Metastatic Breast Carcinoma in the Brain (tissue), 10 donors: ENCODE data around the genes WDR27 and C6orf120.

DNA sequence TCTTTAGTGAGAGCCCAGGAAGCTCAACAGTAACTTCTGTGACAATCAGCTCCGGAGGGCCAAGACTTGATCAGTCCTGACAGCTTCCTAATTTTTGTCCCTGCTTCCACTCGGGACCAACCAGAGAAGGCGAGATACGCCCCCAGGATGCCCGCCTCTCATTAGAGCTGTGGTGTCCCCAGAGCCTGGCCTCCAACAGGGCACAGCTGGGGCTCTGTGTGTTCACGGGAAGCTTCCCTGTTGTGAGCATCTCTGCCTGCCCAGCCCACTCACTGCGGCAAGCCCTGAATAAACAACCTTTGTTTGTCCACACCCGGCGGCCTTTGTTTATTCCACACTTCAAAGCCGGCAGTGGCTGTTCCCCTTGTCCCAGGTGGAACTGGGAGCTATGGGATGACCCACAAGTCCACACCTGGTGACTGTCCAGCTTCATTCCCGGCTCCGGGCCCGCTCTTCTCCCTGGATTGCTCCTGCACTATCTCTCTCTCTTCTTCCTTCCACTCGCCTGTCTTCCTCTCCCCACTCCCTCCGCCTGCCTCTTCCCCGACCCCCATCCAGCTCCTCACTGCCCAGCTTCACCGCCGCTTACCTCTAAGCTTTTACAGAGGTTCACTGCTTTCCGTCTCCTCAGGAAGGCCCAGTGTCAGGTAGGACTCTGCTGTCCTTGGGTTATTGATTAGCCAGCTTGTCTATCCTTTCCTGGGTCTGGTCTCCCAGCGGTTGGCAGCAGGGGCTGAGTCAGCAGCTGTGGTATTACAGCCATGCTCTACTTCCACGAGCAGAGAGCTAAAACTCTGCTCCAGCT lies 17.9 kb downstream of the DACT2 start:
- PRO-cap, 10 experiments = no peak in any of the 10 experiments

GRCh38 chr6:168384386-168385065 lies 56.5 kb upstream of the SMOC2 start:
- PRO-cap, 10 experiments = no peak in any of the 10 experiments

DNA sequence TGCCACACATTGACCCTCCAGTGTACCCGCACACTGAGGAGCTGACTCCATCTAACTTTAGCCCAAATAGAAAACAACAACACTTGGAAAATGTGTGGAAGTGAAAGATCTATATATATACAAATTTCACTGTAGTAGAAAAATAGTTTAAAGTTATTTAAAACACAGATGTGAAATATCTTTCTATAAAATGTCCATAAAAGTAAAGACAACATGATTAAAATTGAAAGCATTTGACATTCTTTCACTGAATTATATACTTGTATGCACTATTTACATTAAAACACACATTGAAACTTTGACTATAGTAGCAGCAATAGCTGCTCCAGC lies 71.8 kb downstream of the SMOC2 start:
- PRO-cap, 10 experiments = peak in 4 of 10 experiments; most common minus-strand start position 144 of the sequence (in 4)

- PRO-cap, 10 experiments = no peak in any of the 10 experiments
Measured at GRCh38 chr6:168526207-168526667, 85.3 kb downstream of the SMOC2 start.

GRCh38 chr6:168541238-168541558 lies 100.2 kb downstream of the SMOC2 start:
- PRO-cap, 10 experiments = no peak in any of the 10 experiments

GRCh38 chr6:168851821-168852275 lies 401.8 kb downstream of the THBS2 start:
- PRO-cap, 10 experiments = no peak in any of the 10 experiments

DNA sequence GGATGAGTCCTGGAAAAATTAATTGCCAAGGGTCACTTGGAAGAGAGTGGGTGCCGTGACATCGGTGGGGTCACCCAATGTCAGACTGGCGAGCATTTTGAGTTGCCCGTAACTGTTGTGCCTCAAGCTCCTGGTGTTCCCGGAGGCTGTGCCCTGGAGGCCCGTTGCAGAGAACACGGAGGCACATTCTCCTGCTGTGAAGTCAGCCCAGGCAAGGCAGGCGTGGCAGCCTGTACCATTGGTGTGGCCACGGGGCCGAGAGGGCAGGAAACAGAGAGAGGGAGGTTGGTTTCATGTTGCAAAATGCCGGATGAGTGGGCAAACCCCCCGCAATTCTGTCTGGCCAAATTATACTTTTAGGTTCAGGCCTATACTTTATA lies 81.2 kb downstream of the THBS2 start:
- PRO-cap, 10 experiments = no peak in any of the 10 experiments

- PRO-cap, 10 experiments = no peak in any of the 10 experiments
Measured at GRCh38 chr6:169224944-169225725, 28.5 kb downstream of the THBS2 start.

- PRO-cap, 10 experiments = no peak in any of the 10 experiments
Measured at GRCh38 chr6:169234763-169235268, 18.8 kb downstream of the THBS2 start.

DNA sequence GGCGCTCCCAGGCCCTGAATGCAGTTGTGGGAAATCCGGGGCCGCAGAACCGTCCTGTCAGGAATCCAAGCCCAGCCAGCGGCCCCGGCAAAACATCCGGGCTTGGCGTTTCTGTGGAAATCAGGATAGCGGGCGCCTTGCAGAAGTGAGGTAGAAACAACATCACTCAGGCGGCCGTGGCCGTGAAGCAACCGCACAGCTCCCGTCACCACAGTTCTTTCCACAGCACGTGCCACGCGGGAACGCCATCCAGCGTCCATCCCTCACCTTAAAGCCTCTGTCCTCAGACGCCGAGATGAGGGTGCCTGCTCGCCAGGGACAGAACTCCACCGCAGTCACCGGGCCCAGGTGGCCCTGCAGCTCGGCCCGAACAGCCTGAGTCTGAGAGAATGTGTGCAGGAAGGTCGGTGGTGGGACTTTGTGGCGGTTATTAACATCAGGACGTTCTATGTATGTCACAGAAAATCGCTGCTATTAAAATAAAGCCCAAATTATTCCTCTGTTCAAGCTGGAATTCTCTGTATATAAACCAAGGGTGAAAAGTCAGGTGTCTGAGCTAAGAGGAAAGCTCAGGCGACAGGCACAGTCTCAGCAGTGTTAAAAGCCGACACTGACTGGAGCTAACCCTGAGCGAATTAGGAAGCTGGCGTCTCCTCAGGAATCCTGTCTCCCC lies 34.0 kb downstream of the WDR27 start:
- PRO-cap, 10 experiments = no peak in any of the 10 experiments

- PRO-cap, 10 experiments = peak in 10 of 10 experiments; most common minus-strand start chr6:169702064 (in 5)
Measured at GRCh38 chr6:169701856-169702093, at the start of gene WDR27. WDR27 (minus strand) TSS chr6:169702029.

DNA sequence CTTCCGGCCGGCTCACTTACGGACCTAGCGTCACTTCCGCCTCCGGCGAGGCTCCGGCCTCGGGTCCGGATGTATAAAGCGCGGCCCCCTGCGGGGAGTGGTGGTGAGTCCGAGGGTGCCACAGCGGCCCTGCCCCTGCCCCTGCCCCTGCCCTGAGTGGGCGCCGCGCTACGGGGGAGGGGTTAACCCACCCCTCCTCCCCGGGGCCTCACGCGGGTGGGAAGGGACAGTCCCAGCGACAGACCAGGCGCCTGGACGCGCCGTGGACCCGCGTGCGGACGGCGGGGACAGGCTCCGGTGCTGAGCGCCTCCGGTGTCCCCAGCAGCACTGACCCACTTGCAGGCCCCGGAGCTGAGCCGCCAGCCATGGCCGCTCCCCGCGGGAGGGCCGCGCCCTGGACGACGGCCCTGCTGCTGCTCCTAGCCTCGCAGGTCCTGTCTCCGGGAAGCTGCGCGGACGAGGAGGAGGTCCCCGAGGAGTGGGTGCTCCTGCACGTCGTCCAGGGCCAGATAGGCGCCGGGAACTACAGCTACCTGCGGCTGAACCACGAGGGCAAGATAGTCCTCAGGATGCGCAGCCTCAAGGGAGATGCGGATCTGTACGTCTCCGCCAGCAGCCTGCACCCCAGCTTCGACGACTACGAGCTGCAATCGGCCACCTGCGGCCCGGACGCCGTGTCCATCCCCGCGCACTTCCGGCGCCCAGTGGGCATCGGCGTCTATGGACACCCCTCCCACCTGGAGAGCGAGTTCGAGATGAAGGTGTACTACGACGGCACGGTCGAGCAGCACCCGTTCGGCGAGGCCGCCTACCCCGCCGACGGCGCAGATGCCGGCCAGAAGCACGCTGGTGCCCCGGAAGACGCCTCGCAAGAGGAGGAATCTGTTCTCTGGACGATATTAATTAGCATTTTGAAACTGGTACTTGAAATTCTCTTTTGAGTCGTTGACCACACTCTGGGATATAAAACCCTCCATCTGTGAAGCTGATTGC lies at the start of gene C6orf120:
TSS of gene C6orf120 (plus strand) at position 33 of the 994 bp plus-strand sequence.
- PRO-cap, 10 experiments = peak in 10 of 10 experiments; most common plus-strand start position 45 of the sequence (in 4); most common minus-strand start position 642 of the sequence (in 3)

- PRO-cap, 10 experiments = no peak in any of the 10 experiments
Measured at GRCh38 chr6:169703535-169704182, 1.7 kb downstream of the C6orf120 start.

GRCh38 chr6:169715716-169716303 lies 8.5 kb downstream of the PHF10 start:
- PRO-cap, 10 experiments = no peak in any of the 10 experiments

DNA sequence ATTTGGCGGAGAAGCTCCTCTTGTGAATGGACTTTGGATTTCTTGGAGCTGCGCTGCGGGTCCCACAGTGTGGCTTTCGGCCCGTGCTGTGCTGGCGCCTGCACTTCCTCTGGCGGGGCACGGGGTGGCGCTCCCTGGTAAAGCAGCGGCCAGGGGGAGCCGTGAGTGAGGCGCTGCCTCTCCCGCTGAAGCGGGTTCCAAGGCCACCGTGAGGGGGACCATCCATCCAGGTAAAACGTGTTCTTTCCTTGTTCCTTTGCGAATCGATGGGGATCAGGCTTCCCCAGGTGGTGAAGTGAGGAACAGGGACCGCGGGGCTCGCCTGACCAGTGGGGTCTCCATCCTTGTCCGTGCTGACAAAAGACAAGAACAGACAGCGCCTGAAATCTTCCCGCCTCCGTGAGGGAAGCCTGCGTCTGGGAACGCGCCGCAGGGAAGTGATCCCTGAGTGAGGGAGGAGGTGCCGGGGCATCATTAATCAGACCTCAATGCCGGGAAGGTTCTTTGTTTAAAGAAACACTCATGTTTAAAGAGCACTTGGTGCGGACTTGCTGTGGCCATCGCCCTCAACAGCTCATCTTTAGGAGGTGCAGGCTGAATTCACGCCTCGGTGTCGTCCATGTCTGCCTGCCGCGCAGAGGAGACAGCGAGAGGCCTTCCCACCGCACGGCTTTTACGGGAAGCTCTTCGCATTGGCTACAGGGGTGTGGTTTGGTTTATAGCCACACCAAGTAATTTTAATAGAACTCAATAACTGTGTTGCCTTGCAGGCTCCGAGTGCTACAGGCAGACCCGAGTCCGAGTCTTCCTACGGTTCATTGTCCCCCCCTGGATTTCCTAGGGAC lies 39.0 kb downstream of the ERMARD start:
- PRO-cap, 10 experiments = peak in 1 of 10 experiments; most common plus-strand start position 772 of the sequence (in 1); most common minus-strand start position 621 of the sequence (in 1)

DNA sequence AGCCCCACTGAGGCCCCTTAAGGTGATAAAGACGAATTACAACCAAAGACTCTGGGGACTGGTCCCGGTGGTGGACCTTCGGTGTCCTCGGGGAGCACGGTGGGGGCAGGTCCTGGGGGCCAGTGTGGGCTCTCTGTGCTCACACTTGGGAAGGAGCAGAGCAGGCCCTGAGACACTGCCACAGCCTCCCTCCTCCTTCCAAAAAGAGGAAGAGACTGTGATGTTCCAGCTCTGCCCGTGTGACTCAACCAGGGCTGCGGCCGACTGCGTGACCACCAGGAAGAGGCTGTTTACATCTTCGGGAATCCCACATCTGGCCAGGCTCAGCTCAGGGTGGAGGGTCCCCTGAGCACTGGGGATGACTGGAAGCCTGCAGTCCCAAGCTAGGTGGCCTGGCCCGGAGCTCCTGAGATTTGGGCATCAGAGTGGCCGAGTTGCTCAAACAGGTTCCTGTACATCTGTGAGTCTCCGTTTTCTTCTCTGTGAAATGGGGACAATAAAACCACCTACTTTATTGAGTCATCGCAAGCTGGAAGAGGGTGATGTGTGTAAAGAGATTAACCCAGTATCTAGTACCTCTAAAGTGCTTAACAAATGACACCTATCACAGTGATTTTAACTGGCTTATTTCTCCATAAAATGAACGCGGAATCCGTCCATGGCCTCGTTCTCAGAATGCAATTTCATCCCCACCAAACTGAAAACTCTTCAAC lies 242.2 kb downstream of the DLL1 start:
- PRO-cap, 10 experiments = peak in 4 of 10 experiments; most common plus-strand start position 310 of the sequence (in 2); most common minus-strand start position 205 of the sequence (in 2)

- PRO-cap, 10 experiments = peak in 4 of 10 experiments; most common plus-strand start chr6:170050062 (in 1); most common minus-strand start chr6:170049762 (in 4)
Measured at GRCh38 chr6:170049543-170050368, 241.1 kb downstream of the DLL1 start.

DNA sequence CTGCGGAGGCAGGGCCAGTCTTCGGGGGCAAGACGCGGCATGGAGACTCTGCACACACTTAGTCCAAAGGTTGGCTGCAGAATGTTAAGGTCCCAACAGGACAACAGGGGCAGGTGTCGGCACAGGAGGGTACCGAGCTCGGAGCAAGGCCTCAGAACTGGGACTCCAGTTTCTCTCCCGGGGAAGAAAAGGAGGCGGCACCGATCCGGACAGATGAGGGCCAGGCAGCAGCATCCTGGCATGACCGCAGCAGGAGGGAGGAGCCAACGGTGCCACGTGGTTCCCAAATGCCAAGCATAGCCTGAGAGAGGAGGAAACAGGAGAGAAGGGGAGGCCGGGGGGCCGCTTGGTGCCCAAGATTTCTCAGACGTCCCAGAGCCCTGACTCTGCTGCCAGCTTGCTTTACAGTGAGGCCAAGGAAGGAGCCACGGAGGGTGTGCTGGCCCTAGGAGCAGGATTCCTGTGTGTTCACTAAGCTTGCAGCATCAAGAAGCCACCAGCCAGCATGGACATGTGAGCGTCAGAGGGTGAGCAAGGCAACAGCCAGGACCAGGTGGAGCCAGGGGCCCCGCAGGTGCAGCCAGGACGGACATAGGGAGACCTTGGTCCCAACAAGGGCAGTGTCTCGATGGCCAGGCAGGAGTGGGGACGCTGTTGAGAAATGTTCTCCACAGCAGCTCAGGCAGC lies 143.9 kb downstream of the DLL1 start:
- PRO-cap, 10 experiments = peak in 1 of 10 experiments; most common plus-strand start position 319 of the sequence (in 1)

- PRO-cap, 10 experiments = no peak in any of the 10 experiments
Measured at GRCh38 chr6:170262424-170262938, 28.4 kb downstream of the DLL1 start.

GRCh38 chr6:170295545-170296267 lies 4.8 kb upstream of the DLL1 start:
- PRO-cap, 10 experiments = peak in 1 of 10 experiments; most common minus-strand start chr6:170296027 (in 1)